HT1080 (cell line): ENCODE measurements around a stretch of chr6.

DNA sequence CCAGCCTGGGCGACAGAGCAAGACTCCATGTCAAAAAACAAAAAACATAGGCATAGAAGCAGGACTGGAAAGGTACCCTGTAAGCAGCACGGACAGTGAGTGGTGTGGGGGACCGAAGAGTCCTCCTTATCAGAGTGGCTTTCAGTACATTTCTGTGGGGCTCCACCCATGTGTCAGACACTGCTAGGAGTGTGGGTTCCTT lies 3.7 kb downstream of the TMEM14C start:
RAMPAGE:
- cytosol, long total RNA, result no peak
- long total RNA, result no peak
- nucleus, long total RNA, result no peak

DNA sequence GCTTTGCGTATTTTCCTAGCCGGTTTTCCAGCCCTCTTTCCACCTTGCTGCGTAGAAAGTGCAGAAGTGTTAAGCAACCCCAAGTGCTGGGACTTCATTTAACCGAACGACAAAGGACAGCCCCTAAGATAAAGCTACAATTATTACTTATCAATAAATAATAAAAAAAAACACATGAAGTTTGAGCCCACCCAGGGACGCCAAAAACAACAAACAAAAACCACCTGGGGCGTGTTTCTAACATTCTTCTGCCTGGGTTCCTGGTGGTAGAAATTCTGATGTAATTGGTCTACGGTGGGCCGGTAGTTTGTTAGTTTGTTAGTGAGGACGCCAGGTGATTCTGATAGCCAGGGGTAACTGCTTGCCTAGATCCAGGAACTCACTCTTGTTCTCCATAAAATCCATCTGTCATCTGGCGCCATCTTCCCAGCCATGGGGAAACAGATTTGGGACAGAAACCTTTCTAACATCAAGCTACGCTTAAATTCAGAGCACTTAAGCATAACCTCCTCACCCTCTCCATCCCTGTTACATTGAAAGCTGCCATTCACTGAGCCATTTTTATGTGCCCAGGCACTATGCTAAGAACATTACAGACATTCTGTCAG lies 671 bp downstream of the SYCP2L start:
RAMPAGE:
- cytosol, long total RNA, result no peak
- long total RNA, result no peak
- nucleus, long total RNA, result no peak

RAMPAGE:
- cytosol, long total RNA, result no peak
- long total RNA, result no peak
- nucleus, long total RNA, result no peak
Observed at GRCh38 chr6:11213297-11214158, 18.9 kb downstream of the NEDD9 start.

DNA sequence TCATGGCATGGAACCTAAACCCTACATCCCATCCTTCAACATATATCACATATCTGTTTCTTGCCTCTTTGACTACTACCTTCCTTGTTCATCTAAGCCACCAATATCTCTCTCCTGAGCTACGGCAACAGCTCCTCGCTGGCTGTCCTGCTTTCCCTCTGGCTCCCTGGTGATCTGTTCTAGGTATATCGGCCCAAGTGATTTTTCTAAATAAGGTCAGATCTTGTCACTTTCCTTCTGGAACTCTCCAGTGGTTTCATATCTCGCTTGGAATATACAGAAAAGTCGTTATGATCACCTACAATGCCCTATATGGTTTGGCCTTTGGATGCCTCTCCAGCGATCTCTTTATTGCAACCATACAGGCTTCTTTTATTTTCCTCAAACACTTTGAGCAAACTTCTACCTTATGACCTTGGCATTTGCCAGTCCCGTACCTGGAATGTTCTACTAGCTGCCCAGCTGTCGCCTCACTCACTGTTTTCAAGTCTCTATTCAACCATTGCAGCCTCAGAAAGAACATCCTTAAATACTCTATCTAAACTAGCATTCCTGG lies 50.3 kb upstream of the NEDD9 start:
RAMPAGE:
- cytosol, long total RNA, result no peak
- long total RNA, result no peak
- nucleus, long total RNA, result no peak

RAMPAGE:
- cytosol, long total RNA, result no peak
- long total RNA, result no peak
- nucleus, long total RNA, result no peak
Observed at GRCh38 chr6:11323516-11324129, 91.2 kb upstream of the NEDD9 start.

RAMPAGE:
- cytosol, long total RNA, result no peak
- long total RNA, result no peak
- nucleus, long total RNA, result no peak
Observed at GRCh38 chr6:11324130-11324797, 91.8 kb upstream of the NEDD9 start.

RAMPAGE:
- cytosol, long total RNA, result no peak
- long total RNA, result no peak
- nucleus, long total RNA, result no peak
Observed at GRCh38 chr6:11427864-11428628, 109.5 kb upstream of the TMEM170B start.

DNA sequence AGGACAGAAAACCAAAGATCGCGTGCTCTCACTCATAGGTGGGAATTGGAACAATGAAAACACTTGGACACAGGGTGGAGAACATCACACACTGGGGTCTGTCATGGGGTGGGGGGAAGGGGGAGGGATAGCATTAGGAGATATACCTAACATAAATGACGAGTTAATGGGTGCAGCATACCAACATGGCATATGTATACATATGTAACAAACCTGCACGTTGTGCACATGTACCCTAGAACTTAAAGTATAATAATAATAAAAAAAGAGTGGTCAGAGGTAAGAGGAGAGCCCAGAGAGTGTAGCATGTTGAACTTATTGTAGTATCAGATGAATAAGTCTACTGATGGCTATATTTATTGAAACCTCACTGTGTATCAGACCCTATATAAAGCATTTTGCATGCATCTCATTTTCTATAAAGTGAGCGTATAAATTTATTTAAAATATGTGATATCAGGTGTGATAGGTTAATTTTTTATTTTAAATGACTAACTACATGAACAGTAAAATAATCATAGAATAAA lies 11.3 kb downstream of the TMEM170B start:
RAMPAGE:
- cytosol, long total RNA, result no peak
- long total RNA, result no peak
- nucleus, long total RNA, result no peak

DNA sequence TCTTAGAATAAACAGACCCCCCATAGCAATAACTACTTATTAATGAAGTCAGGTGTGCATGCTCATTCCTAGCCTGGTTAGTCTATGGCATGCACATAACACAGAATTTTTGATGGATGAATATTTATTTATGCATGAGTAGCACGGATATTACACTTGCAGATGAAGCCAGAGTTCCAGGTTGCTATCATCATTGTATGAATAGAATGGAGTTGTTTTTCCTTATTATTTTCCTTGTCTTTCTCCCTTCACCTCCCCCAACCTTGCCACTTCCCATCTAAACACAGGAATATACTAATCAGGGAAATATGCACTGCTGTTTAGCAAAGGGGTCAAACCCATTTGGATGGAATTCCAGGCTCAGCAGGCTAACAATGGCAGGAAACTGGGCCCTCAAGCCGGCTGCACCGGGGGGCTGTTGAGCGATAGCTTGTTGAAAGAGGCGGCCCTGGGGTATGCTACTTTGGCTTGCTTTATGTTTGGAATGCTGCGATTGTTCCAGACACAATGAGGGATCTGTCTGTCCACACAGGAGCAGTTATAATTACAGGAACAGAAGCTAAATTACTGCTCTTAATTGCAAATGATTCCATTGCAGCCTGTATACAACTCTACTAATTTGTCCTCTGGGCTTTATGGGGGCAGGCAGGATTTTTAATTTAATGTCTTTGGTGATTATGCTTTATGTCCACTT lies 112.7 kb downstream of the TMEM170B start:
RAMPAGE:
- cytosol, long total RNA, result no peak
- long total RNA, result no peak
- nucleus, long total RNA, result no peak

GRCh38 chr6:11806529-11807295 lies 28.1 kb upstream of the ADTRP start:
RAMPAGE:
- cytosol, long total RNA, result no peak
- long total RNA, result no peak
- nucleus, long total RNA, result no peak

DNA sequence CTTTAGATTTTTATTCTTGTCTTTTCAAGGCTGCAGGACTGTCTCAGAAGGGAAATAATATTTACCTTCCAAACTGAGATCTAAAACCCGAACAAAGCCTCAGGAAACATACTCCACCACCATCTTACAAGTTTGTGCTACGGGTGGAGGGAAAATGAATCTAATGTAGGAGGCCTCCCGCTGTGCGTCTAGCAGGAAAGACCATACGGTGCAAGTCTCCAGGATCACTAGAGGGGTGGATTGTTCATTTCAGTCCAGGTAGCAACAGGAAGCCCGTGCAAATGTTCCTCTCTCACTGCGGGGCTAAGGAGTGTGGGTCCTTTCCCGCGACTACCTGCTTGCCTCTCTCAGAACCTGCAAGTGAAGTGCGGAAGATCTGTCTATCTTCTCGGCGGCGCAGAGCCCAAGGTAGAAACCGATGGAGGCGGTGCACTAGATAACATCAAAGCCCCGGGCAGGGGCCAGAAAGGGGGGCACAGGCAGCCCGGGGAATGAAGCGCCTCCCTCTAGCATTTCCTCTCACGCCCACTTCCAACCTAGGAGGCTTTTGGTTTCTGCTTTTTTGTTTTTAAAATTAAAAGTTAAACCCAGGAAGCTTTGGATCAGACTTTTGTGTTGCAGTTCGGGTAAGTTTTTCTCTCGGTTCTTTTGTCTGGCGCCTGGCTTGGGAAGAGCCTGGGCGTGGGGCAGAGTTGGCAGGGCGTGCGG lies 3.7 kb upstream of the HIVEP1 start:
RAMPAGE:
- cytosol, long total RNA, result no peak
- long total RNA, result no peak
- nucleus, long total RNA, result no peak

GRCh38 chr6:12010131-12010570 lies 2.0 kb upstream of the HIVEP1 start:
RAMPAGE:
- cytosol, long total RNA, result no peak
- long total RNA, result no peak
- nucleus, long total RNA, result no peak

RAMPAGE:
- cytosol, long total RNA, result no peak
- long total RNA, result no peak
- nucleus, long total RNA, result no peak
Observed at GRCh38 chr6:12123063-12124052, 111.2 kb downstream of the HIVEP1 start.

RAMPAGE:
- cytosol, long total RNA, result no peak
- long total RNA, result no peak
- nucleus, long total RNA, result no peak
Observed at GRCh38 chr6:12585472-12586175, 130.9 kb upstream of the PHACTR1 start.

DNA sequence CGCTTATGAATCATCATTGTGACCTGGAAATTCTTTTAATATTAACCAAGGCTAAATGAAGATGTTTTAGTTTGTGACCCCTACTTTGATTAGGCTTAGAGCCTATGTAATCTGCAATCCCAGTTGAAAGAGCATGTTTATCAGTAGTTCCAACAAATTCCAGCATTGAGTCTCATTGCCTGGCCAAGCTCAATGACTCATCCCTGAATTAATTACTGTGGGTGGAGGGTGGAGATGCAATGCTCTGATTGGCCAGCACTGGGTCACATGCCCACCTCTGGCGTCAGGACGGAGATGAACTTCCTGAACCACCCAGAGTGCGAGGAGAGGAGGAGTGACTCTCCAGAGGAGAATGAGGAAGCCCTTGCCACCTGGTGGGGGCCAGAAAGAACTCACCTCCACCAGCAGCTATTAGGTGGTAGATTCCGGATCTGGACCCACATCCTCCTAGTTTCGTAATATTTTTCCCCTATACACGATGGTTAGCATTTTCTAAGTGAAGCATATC lies 284.0 kb downstream of the TBC1D7 start:
RAMPAGE:
- cytosol, long total RNA, result no peak
- long total RNA, result no peak
- nucleus, long total RNA, result no peak

RAMPAGE:
- cytosol, long total RNA, result no peak
- long total RNA, result no peak
- nucleus, long total RNA, result no peak
Observed at GRCh38 chr6:13274439-13274938, 53.8 kb downstream of the TBC1D7 start.

DNA sequence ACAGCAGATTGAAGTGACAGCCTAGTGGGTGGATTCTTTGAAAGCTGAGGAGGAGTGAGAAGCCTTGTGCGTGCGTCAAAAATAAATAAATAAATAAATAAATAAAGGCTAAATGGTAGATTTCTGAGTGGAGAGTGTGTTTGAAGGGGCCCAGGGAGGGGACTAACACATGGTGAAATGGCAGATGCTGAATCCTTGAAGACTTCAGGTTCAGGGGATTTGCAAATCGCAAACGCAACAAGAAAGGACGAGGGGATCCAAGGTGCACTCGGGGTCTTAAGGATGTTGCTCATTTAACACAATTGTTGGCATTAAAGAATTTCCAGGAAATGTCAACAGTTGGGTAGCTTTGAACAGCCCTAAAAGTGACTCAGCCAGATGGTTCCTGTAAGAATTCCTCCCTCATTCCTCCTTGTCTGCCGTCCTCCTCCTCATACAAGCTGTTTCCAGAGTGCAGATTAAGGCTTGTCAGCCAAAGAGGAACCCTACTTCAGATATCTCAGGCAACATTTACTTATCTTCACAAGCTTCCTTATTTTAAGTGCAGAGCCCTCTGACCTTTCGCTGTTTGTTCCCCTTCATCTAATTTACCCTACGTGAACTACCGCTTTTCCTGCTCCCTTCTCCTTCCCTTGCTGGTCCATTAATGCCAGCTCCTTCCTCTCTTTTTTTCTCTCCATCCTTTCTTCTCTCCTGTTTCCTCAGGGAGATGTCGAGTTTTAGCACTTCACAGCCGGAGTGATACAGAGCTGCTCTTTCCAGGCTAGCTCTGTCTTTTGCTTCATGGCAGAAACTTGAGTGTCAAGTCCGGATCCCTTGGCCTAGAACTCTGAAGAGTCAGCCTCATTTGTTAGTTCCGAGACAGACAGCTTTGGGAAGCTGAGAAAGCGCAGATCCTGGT lies 26.0 kb upstream of the TBC1D7 start:
RAMPAGE:
- cytosol, long total RNA, result no peak
- long total RNA, result no peak
- nucleus, long total RNA, result no peak

GRCh38 chr6:13403999-13404430 lies 75.7 kb upstream of the TBC1D7 start:
RAMPAGE:
- cytosol, long total RNA, result no peak
- long total RNA, result no peak
- nucleus, long total RNA, result no peak

RAMPAGE:
- cytosol, long total RNA, result no peak
- long total RNA, result no peak
- nucleus, long total RNA, result no peak
Observed at GRCh38 chr6:13428157-13428813, 59.1 kb downstream of the GFOD1 start.

DNA sequence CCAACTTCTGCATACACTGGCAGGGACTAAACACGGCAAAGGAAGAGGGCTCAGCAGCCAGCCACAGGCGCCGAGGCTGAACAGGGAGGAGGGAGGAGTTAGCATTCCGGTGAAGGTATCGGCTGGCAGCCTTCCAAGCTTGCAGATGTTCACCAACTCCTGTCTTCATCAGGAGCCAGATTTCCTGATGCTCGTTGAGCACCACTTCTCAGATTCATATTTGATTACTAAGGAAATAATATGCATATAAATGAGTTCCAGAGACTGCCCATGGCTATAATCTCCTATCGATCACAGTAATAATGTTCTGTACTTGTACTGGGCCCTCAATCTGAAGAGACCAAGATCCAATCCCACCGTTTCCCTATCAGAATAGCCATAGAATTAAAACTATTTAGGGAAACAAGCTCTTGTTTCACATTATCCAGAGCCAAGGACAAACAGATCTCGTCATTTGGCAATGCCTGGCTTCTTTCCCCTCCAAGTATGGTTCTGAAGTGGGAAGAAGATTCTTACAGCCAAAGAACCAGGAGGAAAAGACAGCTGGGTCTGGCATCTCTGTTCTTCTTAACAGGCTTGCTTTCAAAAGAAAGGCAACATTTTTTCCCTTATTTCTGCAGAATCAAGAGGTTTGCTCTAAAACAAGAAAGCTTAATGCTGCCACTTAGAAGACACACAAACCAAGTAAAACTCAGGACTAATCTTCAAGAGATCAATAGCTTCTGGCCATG lies 42.2 kb downstream of the GFOD1 start:
RAMPAGE:
- cytosol, long total RNA, result no peak
- long total RNA, result no peak
- nucleus, long total RNA, result no peak